Camera-type eye (tissue), 1 donor: ENCODE results near the genes MZT2A, NCKAP5 and CCNT2.

DNA sequence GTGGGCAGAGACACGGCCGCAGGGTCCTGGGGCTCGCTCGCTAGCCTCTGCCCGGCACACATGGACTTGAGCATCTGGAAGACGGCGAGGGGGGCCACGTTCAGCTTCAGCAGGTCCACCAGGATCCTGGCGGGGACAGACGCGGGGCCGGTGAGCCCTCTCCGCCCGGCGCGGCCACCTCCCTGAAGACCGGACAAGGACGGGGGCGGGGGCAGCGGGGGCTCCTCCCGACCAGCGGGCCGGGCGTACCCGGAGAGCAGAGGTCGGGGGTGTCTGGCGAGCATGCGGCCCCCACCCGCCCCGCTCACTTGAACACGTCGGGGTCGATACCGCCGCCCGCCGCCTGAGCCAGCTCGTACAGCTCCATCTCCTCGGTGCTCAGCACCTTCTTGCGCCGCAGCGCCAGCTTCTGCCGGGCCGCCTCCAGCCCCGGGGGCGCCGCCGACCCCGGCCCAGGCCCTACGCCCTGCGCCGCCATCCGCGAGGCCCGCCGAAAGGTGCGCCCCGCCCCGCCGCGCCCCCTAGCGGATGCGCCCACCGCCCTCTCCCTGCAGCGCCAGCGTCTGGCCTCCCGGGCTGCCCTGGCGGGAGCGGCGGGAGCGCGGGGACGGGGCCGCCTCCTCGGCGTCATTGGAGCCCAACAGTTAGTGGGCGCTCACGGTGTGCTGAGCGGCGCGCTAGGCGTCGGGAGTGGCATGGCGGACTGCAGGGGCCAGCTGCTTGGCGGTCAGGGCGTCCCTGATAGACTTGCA, at the start of gene MZT2A:
TSS of gene MZT2A (minus strand) at position 499 of the 752 bp plus-strand sequence.
- RAMPAGE, long total RNA: no peak

- RAMPAGE, long total RNA: no peak
Measured at GRCh38 chr2:131543439-131544242, 16.0 kb downstream of the CCDC74A start.

DNA sequence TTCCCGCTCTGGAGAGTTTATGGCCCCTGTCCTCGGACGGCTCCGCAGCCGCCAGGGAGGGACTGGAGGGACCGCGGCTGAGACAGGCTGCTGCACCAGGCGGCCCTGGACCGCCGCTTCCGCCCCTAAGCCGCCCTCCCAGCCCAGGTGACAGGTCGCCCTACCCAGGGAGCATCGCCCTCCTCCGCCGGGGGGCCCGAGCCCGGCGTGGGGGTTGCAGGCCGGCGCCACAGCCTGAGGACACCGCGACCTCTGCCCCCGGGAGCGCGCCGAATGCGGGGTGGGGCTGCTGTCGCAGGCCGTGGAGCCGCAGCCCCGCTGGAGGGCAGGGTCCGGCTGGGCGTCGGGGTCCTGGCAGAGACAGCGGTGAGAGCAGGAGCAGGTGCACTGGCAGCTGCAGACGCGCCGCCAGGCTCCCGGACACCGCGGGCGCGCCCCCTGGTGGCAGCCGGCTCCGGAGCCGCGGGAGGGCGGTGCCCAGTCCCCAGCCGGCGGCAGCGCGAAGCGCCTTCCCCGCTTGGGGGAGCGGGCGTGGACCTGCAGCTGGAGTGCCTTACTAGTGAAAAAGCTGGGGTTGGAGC, 273.9 kb downstream of the CCDC74A start:
- RAMPAGE, long total RNA: no peak

- RAMPAGE, long total RNA: no peak
Measured at GRCh38 chr2:132280755-132281224, 119.0 kb upstream of the ANKRD30BL start.

- RAMPAGE, long total RNA: no peak
Measured at GRCh38 chr2:132281225-132281891, 119.6 kb upstream of the ANKRD30BL start.

DNA sequence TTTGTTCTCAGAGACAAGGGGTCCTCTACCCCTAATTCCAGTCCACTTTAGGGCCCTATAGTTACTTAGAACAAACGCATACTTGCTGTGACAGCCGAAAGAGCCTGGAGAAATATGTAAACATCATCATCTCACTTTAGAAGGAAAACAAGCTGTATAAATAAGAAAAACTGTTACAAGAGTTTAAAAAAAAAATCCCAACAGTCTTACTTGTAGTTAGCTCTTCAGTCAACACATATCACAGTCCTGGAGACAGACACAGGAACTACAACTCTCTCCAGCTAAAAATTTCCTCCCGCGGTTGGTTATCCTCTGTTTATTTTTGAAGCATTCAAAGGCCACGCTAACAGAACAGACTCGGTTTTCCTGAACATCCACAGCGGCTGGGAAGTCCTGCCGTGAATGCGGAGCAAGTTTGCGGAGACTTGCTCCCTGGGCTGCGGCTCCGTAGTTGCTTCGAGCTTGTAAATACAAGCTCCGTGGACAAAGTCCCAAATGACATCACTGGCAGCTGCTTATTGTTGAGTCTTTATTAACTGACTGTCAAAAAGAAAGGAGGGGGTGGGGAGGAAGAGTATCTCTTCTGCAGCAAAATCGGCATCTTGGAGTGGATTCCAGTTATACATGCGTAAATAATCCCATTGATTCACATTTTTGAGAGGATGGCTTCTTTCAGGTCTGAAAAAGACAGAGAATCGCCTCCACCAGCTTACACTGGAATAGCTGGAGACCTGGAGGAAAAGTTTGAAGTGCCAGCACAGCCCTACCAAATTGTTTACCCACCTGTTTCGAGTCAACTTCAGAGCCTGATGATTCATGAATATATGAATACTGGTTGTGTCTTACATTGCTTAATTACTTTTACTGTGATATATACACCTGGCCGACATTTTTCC, at the start of gene NCKAP5:
TSS of gene NCKAP5 (minus strand) at position 458 of the 896 bp plus-strand sequence.
- RAMPAGE, long total RNA: no peak

GRCh38 chr2:133576666-133577082, 8.4 kb upstream of the NCKAP5 start:
- RAMPAGE, long total RNA: no peak

- RAMPAGE, long total RNA: no peak
Measured at GRCh38 chr2:133602683-133602914, 34.3 kb upstream of the NCKAP5 start.

DNA sequence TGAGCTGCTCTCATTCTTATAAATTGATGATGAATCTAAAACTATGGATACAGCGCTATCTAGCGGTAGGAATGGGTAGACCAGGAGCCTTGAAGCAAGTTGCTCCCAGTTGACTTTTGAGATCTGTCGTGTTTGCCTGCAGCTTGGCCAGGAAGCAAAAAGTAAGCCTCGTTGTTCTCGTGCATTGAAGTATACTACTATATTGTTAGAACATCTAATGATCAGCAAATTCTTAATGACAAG, 211.9 kb upstream of the NCKAP5 start:
- RAMPAGE, long total RNA: no peak

DNA sequence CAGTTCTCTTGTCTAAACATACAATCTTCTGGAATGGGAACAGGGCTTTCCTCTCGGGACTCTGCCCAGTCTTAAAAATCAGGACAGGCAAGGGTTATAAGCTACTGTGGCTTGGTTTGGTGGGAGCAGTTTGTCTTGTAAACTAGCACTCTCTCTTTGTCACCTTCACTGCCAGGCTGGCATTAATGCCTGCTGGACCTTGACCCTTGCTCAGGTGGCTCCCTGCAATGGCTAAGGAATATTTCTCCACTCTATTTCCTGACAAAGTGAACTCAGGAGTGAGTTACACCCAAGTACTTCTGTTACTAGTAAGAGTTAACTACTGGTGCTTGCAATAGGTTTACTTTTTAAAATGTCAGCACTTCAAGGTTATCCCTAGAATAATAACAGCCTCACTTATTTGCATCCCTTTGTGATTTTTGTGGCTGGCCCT, 129.4 kb upstream of the MGAT5 start:
- RAMPAGE, long total RNA: no peak

DNA sequence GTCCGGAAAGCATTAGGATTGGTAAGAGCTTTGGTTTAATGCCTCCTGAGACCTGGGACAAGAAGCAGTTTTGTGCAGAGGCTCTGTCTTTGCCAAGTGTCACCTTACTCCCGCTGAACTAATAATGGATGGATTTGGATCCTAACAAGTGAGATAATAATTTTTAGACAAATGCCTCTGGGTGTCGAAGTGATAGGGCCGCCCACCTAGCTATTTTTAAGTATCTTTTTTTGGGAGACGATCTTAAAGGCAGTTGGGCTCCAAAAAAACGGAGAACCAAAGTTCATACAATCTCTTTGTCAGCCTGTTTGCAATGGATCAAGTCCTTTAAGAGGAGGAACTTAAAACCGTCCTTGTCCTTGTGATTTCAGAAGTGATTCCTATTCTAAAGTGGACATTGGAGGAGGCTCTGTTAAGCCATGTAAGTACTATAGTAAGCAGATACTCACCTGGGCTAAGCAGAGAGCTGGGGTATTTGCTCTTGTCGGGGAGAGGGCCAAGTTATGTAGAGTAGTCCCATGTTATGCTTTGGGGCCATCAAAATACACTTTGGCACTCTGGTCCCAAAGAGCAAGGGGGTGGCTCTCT, 82.4 kb upstream of the MGAT5 start:
- RAMPAGE, long total RNA: no peak

DNA sequence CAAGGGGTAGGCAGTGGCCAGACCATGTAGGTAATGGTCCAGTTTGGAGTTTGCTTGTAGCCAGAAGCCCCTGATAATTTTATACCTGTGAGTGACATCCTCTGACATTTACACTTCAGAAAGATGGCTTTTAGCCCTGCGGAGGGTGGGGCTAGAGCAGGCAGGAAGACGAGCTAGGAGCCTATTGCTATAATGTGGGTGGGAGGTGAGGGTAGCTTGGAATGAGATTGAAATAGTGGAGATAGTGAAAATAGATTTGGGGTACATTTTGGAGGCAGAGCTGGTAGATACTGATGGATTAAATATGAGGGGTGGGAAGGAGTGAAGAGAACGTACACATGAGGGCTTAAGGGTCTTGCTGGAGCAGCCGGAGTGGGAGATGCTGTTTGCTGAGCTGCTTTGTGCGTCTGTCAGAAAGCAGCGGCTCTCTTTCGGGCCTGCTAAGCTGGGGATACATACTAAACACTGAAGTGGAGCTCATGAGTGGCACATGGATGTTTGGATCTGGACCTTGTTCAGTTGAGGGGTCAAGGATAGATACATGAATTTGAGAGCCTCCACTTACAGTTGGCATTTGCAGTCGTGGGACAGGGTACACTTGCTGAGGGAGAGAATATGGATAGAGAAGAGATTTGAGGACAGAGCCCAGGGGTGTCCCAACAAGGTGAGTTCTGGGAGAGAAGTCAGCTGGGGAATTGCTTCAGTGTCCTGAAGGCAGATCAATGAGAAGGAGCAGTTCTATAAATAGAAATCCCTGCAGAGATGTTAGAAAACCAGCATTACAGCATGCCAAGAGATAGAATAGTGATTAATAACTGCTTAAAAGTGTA, 48.5 kb upstream of the MGAT5 start:
- RAMPAGE, long total RNA: no peak

DNA sequence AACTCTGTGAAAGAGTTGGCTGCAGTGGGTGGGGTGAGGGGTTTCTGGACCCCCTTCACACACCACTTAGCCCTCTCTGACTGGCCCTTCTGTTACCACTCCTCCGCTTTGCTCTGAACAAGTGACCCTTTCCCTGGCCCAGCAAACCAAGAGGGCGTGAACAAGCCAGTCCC, 180.0 kb downstream of the MGAT5 start:
- RAMPAGE, long total RNA: no peak

DNA sequence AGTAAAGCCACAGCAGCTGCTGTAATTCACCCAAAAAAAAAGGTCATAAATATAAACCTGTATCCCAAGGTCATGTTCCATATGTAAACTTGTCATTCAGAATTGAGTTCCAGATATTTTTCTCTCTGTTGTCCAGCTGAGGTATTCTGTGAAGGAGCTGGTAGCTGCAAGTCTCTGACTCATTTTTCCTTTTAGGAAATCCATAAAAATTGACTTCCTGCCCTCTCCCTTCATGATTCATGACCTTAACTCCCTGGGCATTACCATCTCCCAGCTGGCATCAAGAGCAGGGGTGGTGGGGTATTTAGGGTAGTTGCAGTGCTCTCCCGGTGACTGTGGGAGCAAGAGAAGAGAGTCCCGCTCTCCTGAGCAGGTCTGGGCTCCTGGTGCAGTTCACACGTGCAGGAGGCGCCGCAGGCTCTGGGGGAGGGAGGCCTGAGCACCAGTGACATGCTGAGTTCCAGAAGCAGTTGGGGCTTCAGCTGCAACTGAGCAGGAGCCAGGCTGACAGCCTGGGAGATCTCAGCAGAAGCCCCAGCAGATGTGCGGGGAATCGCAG, 192.6 kb downstream of the MGAT5 start:
- RAMPAGE, long total RNA: no peak

GRCh38 chr2:134453699-134454238, 199.9 kb downstream of the MGAT5 start:
- RAMPAGE, long total RNA: no peak

DNA sequence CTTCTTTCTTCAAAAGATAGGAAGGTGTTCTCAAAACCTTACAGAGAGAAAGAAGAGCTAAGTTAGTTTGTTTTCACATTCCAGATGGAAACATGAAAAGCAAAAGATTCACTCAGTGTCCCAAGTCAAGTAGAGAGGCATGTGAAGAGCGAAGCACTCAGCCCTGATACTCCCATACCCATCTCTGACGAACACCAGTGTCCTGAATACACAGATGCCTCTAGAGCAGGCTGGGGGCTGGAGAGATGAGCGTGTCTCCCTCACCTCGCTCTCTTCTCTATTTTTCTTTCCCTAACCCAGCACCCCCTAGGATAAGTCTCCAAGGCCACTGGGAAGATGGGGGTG, 227.8 kb downstream of the TMEM163 start:
- RAMPAGE, long total RNA: no peak

DNA sequence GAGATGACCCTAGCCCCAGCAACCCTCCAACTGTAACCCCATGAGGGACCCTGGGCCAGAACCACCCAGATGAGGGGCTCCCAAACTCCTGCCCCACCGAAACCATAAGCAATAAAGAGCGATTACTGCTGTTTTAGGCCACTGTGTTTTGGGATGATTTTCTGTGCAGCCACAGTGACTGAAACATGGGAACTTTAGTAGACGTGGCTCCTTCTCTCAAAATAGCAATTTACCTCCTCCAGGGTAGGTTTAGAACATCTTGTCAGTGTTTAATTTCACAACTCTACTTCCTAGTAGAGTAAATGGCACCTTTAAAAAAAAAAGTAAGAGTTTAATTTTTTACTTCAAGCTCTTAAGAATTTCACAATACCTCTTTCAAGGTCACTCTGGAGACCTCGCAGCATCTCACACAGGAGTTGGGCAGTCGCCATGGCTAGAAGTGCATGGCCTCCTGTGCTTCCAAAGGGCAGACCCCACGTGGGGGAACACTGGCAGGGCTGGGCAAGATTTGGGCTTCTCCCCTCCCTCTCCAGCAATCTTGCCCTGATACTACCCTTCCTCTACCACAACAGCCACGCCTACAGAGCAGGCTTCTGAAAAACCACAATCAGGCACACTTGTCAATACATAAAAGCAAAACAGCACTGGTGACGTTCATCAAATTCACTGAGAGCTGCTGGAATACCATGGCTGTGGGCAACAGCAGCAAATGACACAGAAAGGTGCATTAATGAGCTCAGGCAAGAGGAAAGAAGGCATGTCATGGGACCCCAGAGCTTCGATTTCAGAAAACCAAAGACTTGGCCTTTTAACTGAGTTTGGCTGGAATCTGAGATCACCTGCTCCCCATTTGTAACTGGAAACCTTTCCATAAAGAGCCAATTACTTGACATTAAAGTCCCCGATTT, 48.6 kb downstream of the TMEM163 start:
- RAMPAGE, long total RNA: no peak

DNA sequence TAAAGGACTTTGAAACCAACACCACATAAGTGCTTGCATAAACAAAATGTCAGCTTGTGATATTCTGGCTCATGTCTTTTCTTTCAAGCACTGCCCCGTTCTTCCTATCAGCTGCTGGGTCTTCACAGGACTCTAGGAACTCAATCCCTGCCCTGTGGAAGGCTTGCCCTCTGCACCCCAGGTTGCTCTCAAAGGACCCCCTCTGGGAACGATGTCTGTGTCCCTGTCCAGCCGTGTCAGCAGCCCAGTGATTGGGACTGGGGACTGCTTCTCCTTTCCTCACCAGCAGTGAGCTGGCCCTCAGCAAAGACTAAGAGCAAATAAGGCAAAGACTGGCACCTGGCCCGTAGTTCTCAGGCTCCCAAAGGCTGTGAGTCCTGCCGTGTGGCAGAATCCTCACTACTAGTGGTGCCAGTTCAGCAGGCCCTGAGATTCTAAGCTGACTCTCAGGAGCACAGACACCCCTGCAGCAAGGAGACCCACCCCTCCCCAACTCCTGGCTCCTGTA, 47.9 kb downstream of the TMEM163 start:
- RAMPAGE, long total RNA: no peak

DNA sequence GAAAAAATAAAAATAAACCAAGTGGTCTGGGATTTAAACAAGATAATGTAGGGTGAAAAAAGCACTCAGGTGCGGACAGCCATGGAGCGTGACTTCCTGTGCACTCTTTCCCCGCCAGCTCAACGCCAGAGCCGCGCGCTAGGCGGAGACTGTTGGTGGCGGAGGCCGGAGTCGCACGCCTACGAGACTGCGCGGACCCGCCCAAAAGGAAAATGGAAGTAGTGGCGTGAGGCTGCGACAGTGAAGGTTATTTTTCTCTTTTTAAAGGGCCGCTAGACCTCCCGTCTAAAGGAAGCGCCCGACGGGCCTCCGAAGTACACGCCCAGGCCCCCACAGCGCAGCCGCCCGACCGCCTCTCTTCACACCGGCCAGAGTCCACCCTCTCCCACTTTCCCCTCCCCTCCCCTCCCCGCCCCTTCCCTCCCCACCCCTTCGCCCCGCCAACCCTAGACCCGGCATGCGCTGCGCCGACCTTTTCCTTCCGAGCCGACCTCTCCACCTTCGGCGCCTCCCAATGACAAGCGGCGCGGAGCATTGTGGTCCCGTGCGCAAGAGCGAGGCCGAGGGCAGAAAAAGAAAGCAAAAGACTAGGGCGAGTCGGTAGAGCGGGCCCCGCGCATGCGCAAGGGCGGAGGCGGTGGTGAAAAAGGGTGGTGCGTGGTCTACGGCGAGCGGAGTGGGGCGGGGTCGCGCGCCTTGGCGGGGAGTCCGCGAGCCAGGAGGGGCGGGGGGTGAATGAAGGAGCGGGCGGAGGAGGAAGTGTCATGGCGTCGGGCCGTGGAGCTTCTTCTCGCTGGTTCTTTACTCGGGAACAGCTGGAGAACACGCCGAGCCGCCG, at the start of gene CCNT2:
TSS of gene CCNT2 (plus strand) at position 732 of the 838 bp plus-strand sequence.
- RAMPAGE, long total RNA: no peak

DNA sequence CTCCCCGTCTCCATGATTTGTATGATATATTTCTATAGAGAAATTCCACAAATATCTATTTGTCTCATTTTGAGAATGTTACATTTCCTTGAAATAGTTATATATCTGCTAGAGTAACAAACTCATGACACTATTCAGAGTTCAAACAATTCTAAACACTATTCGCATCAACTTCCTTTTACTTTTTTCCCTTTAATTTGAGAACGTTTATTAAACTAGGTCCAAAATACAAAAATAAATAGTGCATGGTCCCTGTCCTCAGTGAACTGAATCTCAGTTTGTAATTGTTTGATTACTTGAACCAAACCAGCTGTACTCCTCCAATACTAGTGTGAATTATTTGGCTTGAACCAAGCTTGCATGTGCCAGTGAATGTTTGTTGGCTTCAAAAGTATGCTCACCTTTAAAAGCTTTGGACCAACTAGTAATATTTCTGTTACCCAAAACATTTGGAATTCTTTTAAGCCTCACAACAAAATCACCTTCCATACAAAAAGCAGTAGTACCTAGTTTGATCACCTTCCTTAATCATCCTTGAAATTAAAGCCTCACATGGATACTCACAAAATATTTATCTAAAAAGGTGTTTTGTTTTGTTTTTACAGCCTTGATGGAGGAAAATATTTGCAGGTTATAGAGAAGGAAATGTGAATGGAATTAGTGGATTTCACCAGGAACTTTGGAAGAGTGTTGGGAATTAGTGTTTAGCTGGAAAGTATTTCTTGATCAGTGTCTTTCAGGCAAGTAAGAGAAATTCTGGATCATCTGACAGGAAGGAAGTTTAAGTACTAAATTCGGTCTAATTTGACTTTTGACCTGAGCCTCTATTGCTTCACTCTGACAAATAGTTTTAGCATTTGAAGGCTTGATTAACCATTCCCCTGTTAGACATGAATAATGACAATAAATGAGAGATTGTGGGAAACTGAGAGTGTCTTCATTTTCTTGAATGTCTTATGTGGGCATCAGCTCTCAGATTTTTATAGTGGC, 15.7 kb downstream of the CCNT2 start:
- RAMPAGE, long total RNA: no peak